ENCODE measurements around the gene FOXP1.

- PRO-cap, 2 experiments: no peak in any of the 2 experiments
Measured at GRCh38 chr3:71420505-71421146, 162.9 kb downstream of the FOXP1 start.

DNA sequence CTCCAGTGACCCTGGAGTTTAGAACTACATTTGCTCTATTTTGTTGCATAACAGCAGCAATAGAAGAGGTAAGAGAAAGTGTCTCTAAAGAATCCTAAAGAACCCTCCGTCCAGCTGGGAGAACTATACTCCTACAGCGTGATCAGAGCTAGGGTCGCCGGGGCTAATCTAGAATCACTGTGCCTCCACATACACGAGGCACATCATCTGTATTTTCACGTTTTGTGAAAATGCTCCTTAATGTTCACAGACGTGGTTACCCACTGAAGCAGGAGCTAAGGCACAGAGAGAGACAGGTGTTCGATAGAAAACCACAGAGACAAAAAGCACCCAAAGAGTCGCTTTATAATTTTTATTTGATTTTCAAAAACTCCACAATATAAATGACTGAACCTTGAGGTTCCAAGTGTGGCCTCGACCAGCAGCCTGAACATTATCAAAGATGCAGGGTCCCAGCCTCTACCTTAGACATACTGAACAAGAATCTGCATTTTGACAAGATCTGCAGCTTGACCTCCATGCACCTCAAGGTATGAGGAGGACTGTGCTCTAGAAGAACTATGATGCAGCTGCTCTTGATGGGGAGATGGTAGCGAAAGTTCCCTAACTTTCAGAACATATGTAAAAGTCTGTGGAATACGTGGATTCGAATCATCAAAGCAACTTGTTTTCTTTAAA, 129.3 kb downstream of the FOXP1 start:
- PRO-cap, 2 experiments: no peak in any of the 2 experiments

DNA sequence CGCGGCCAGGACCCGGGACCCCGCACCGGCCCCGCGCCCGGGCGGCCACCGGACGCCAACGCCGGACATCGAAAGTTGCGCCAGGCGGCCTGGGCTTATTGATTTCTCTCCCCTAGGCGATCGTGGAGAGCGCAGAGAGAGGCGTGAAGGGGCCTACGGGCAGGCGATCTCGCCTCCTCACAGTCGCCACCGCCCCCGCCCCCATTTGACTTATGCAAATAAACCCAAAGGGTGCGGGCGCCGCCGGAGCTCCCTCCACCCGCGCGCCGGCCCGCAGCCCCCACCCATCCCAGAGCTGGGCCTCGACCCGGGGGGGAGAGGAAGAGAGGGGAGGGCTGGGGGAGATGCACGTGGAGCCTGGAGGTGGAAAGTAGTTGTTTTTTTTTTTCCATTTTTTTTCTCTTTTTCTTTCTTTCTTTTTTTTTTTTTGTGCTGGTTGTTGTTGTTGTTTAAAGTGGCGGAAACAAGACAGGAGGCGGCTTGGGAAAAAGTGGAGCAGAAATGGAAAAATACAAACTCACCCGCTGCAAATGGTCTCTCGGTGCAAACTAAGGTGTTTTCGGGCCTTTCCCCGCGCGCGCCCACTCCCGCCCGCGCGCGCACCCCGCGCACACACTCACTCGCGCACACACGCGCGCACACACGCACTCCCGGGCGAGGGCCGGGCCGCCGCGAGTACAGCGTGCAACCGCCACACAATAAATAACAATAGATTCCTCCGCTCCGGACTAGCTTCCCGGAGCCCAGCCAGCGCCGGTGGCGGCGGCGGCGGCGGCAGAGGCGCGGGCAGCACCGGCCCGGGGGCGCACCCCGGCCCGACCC, at the start of gene FOXP1:
Gene FOXP1 (minus strand): TSS at position 679 of the 822 bp plus-strand sequence.
- PRO-cap, 2 experiments: peak in 2 of 2 experiments; most common plus-strand start position 750 of the sequence (in 1); most common minus-strand start position 207 of the sequence (in 1)

- PRO-cap, 2 experiments: no peak in any of the 2 experiments
Measured at GRCh38 chr3:71652861-71653125, 69.3 kb upstream of the FOXP1 start.

GRCh38 chr3:72097017-72097728, 312.2 kb upstream of the PROK2 start:
- PRO-cap, 2 experiments: peak in 2 of 2 experiments; most common minus-strand start chr3:72097385 (in 2)

DNA sequence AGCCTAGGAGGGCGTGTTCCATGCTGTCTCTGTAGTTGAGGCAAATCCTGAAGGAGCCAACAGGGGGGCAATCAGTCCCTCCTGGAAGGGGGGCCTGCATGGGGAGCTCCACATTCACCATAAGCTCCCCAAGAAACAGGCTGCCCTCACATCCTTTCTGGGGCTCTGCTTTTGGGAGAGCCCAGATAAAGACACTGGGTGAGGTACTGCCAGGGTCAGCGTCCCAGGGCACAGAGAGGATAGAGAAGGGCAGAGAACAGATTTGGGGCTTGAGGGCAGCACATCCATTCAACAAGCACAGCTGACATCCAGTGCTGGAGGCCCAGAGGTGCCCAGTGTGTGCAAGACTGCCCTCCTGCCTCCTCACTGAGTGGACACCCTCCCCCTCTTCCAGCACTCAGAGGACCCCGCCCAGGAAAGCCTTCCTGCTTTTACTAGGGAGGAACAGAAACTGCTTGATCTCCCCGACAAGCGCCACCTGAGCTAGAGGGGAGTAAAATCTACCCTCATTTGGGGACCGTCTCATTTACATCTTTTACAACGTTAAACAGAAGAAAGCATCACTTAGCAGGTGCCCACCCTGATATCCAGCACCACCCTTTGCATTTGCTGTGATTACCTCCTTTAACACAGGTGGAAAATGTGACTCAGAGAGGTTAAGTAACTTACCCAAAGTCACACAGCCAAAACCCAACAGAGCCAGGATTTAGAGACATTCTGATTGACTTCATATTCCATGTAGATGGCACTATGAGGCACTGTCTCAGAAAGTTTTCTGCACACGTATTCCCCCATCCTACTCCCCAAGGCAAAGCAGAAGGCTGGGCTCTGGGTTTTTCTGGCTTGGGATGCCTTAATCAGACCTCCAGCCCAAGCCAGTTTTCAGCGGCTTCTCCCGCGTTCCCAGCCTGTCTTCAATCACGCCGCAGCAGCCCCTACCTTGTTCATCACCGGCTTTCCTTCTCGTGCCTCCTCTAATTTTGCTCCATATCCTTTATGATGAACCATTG, 314.3 kb upstream of the PROK2 start:
- PRO-cap, 2 experiments: peak in 2 of 2 experiments; most common plus-strand start position 693 of the sequence (in 1); most common minus-strand start position 34 of the sequence (in 1)

- PRO-cap, 2 experiments: no peak in any of the 2 experiments
Measured at GRCh38 chr3:72171965-72172435, 387.1 kb upstream of the PROK2 start.

DNA sequence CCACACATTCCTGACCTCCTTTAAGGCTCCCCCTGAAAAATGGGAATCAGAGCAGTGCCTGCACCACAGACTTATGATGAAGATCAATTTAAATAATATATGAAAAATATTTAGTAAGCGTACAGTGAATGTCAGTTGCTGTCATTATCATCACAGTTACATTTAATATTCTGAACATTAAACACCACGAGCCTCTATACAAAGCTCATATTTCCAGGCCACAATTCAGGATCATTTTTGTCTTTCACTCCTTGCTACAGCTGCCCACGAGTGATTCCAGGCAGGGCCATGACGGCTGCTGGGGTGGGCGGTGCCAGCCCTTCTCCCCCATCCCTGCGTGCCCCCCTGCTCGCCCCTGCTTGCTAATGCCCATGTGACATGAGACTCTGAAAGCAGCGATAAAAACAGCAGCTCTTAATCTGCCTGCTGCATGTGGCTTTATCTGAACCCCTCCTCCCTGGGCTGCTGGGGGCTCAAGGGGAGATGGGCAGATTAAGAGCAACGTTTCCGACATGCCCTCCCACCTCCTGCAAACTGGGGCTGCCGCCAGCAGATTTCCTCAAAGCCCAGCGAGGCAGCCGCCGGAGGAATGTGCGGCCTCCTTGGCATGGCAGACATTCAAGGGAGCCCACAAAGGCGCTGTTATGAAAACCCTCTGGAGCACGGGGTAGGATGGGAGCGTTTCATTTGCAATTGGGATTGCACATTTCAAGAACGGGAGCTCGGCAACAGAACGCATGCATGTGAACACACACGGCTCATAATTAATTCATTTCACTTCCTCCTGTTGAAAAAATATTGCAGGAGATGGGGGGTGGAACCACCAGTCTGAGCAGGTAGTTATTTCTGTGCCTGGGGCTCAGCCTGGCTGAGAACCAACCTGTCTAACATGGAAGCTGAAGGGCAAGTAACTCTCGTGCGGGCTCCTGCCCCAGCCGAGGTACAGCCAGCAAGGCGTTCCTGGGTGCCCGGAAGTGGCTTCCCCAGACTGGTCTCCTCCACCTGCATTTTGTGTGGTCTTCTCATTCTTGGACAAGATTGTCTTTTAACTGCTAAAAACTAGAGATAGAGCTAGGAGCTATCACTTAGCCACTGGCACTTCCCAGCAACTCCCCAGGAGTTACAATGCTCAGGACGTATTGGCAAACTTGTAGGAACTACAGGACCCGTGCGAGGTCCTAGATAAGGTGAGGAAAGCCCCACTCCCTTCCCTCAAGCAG, 504.2 kb upstream of the PROK2 start:
- PRO-cap, 2 experiments: no peak in any of the 2 experiments

DNA sequence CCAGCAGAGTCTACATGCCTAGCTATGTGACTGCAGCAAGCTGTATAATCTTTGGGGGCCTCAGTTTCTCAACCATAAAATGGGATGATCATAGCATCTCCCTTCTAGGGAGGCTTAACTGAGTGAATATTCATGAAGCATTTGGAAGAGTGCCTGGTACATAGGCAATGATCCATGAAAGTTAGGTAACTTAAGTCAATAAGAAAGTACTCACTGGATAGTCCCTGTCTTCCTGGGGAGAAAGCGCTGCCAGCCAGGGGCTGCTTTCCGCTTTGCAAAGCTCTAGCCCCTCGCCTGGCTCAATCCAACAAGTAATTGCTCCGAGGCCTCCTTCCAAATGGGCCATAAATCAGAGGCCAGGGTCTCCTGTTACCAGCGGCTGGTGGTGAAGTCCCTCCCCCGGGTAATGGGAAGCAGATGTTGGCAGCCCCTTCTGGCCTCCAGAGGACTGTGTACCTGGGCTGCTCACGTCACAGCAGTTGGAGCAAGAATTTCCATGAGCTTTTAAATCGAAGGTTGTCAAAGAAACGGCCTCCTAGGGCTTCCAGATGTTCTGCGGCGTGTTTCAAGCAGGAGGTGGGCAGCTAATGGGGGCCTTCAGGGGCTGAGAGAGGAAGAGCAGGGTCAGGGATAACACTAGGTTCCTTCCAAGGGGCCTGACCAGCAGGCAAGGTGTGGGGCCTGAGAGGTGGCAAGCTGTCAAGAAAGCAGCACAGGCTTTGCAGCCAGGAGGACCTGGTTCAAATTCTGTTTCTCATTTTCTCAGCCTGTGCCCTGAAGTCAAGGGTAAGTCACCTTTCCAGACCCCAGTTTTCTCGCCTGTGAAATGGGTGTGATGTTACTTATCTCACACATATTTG, 522.1 kb upstream of the PROK2 start:
- PRO-cap, 2 experiments: no peak in any of the 2 experiments

DNA sequence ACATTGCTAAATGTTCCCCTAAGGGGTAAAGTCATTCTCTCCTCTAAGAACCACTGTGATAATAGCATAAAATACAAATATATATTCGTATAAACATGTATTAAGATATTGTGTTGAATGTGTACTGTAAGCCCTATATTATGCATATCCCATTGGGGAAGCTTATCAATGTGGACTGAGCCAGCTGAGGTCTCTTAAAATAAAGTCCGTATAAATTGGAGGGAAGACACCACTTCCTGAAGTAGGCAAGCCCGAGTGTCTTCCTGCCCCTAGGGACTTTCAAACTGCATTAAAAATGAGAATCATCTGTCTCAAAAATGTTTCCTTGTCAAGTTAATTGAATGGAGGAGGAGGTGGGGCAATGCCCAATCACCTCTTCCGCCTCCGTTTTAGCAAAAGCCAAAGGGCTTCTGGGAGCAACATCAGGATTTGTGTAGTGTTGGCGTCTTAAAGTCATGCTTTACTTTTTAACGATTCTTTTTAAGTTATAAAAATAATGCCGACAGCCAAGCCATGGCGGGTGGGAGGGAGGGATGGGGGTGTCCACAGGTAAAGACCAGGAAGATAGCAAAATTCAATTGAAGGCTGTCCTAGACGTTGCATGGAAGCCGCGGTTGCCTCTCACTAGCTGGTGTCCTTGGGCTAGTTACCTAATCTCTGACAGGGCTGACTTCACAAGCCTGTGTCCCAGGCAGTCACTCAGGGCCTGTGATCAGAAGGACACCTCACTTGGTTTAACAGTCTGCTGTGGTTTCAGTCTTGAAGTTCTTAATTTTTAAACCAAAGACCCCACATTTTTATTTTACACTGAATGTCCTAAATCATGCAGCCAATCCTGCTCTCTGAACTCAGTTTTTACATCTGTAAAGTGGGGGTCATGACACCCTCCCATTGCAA, 524.9 kb upstream of the PROK2 start:
- PRO-cap, 2 experiments: no peak in any of the 2 experiments

DNA sequence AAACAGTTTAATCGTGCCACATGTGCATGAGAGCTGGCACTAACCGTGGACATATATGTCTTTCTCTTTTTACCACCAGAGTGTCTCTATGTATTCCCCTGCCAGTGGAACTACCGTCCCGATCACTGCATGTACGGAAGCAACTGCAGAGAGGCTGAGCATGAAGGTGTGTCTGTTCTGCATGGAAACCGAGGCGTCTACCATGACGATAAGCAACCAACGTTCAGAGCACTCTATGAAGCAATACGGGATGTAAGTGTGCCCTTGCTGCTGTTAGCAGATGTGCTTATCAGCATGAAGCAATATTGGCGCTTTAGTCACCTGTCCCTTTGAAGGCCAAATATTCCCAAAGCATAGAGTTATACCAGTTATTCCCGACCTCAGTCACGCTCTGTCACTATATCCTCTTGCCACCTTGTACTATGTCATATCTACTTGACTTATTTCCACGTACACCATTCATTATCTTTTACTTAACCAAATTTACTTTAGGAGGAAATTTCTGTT, 29.1 kb upstream of the PPP4R2 start:
- PRO-cap, 2 experiments: no peak in any of the 2 experiments

DNA sequence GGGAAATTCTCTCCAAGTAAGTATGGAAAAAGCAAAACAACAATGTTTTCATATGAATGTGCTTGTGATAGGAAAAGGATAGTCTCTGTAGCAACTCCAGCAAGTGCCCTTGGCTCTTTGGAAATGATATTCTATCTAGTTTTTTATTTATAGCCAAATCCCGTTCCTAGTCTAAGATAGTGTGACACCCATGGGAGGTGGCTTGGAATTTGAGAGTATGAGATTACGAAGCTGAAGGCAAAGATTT, 119.9 kb downstream of the PDZRN3 start:
- PRO-cap, 2 experiments: no peak in any of the 2 experiments

DNA sequence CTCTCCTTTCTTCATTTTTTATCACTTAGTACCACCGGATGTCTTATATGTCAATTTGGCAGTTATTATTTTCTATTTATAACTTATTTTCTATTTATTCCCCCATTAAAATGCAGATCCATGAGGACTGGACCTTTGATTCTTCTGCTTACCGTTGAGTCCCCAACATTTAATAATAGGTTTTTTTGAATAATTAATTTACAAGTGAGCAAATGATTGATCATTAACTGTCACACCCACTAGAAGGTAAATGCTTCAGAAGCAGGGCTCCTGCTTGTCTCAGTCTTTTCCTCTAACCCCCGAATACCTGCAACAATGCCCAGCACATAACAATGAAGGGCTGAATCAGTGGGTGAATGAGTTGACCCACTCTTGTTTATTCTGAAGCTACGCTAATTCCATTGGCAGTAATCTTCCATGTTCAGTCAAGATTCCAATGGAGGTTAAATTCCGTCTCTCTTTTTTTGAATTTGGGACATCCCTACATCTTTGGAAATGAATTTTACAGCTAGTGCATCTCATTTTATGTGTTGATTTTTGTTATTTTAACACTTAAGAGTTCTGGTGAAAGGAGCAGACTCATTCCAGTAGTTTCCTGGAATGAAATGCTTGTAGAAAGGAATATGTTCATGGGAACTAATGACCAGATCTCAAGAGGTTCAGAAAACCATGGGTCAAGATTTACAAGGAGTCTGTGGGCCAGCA, 90.7 kb downstream of the PDZRN3 start:
- PRO-cap, 2 experiments: no peak in any of the 2 experiments

- PRO-cap, 2 experiments: no peak in any of the 2 experiments
Measured at GRCh38 chr3:75396134-75396737, 267.9 kb upstream of the FRG2C start.

- PRO-cap, 2 experiments: no peak in any of the 2 experiments
Measured at GRCh38 chr3:77617577-77617958, 577.7 kb downstream of the ROBO2 start.

- PRO-cap, 2 experiments: no peak in any of the 2 experiments
Measured at GRCh38 chr3:78921503-78921924, 846.3 kb downstream of the ROBO1 start.

DNA sequence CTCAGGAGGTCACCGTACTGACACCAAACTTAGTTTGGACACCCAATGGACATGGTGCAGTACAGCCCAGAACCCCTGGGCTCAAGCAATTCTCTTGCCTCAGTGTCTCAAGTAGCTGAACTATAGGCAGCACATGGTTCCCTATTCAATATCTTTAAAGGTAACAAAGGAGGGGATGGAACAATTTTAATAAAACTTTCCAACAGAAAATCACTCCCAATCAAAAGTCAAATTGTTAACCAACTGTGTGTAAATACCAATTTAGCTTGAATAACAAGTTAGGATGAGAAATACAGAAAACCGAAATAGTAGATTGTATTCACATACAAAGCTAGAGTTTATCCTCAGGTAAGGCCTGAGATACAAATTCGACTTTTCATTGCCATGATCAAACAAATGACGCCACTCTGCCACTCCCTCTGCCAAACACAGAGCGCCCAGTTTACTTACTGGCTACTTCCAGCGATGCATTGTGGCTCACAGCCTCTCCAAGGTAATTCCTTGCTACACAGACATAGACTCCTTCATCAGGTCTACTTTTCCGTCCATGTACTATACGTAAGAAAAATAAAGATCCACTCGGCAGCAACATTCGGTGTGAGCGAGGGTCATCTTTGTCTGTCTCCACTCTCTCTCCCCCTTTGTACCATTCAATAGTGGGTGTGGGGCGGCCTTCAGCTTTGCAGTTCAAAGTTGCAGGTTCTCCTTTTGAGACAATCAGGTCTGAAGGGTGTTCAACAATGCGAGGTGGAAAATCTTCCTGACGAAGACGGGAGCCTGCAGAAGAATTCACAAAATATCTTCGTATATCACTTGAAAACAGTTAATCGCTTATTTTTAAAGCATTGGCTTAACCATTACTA, 829.4 kb downstream of the ROBO1 start:
- PRO-cap, 2 experiments: no peak in any of the 2 experiments

DNA sequence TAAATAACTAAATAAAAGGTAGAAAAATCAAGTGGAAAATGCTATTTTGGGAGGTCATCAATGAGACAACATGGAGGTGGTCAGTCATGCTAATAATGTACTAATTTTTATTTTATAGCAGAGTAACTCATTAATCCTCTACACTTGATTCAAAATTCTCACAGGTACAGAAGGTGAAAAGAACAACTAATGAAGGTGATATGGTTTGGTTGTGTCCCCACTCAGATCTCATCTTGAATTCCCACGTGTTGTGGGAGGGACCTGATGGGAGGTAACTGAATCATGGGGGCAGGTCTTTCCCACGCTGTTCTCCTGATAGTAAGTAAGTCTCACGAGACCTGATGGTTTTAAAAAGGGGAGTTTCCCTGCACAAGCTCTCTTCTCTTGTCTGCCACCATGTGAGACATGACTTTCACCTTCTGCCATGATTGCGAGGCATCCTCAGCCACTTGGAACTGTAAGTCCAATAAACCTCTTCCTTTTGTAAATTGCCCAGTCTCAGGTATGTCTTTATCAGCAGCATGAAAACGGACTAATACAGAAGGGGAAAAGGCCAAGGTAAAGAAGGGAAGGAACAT, 2.7 kb downstream of the GBE1 start:
- PRO-cap, 2 experiments: peak in 1 of 2 experiments; most common minus-strand start position 149 of the sequence (in 1)

- PRO-cap, 2 experiments: no peak in any of the 2 experiments
Measured at GRCh38 chr3:83953357-83954071, 1005.3 kb upstream of the CADM2 start.

DNA sequence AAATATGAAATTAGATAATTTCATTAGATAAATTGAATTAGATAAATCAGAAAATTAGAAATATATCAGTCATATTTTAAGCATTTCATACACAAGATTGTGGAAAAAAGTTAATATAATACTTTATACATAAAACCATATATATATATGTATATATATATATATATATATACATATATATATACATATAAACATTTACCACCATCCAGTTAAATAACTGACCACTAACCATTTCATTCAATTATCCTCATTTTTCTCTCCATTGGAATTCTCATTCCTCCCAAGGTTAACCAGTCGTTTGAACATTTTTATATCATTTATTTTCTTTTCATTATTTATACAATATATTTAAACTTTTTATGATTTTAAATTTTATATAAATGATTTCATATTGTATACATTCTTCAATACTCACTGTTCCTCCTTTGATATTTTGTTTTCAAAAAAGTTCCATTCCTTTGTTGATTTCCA, 424.6 kb downstream of the CADM2 start:
- PRO-cap, 2 experiments: no peak in any of the 2 experiments